ENCODE measurements around the genes USP17L22 and SLC2A9.

GRCh38 chr4:9122677-9123064 lies 47.5 kb upstream of the FAM90A26 start:
- PRO-cap: no peak

DNA sequence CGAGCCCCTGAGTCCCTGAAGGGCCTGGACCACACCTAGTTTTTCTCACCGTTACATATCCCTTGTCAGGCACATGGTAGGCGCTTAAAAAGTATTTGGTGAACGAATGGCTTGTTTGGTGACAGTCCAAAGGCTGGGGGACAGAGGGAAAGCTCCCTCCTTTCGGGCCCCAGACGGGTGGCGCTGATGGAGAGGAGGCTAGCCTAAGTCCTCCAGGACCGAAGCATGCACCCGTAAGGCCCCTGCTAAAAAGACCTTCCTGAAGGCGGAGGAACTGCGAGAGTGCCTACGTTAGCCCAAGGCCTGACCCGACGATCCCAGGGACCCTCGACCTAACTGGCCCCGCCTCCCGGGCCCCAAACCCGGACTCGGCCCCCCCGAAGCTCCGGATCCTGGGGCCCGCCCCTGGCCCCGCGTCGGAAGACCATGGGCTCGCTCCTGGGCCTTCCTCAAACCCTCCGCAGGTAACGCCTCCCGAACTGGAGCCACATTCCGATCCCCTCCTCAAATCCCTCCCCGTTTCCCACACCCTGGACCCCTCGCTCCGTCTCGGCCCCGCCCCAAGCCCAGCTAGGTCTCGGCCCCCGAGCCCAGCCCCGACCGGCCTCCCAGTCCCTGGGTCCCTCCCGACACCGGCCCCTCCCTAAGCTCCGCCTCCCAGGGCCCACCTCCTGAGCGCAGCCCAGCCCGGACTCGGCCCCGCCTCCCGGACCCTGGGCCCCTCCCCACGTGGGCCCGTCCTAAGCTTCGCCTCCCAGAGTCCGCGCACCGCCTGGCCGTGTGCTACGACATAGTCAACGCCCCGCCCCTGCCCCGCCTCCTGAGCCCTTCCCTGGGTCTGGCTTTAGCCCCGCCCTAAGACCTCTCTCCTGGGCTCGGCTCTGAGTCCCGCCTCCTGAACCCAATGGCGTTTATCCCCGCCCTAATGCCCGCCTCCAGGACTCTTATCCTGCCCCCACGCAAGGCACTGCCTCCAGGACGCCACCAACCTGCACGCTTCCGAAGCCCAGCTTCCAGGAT lies 17.9 kb upstream of the FAM90A26 start:
- PRO-cap: unidirectional peak, minus-strand start at position 334 of the sequence; unidirectional peak, minus-strand start at position 617 of the sequence

GRCh38 chr4:9267283-9267902 lies at the start of gene USP17L22:
Gene USP17L22, plus strand, starts transcription at chr4:9267619.
- PRO-cap: no peak

DNA sequence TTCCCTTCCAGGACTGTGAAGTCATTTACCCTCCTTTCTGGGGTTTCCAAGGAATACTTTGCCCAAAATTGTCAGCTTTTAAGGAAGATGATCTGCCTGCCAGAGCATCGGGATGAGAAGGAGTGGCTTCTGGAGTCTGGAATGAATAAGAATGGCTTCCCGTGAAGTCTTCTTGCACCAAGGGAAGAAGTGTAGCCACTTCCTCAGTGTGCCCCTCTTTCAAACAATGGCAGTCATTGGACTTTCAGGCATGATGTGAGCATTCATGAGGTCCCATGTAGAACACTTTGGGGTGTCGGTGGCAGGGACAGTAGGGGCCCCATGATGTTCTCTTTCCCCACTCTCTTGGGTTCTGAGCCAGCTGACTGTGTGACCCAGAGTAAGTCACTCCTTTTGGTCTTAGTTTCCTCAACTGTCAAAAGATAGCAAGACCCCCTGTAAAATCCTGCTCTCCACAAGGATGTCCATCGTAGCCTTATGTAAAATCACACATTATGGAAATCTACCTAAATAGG lies 115.7 kb downstream of the SLC2A9 start:
- PRO-cap: no peak

DNA sequence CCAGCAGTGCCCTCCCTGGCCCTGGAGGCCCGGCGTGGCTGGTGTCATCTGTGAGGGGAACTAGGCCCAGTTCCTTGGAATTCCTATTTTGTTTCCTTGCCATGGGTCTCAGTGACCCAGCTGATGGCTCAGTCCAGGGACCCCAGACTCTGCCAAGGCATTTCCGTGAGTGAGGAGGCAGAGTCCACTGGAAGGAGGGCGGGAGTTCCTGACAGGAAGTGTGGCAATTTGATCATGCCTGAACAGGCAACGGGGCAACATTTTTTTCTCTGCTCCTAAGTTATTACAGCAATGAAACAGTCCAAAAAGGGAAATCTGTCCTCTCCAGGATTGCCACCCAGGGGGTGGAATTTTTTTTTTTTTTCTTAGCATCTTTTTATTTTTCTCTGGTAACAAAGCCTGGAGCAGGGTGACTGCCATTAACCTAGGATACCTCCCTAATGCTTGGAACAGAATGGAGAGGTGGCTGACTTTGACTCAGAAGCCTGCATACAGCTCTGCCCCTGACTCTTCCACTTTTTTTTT lies at the start of gene SLC2A9:
Gene SLC2A9, minus strand, starts transcription at position 171 of the 525 bp plus-strand sequence.
- PRO-cap: no peak

DNA sequence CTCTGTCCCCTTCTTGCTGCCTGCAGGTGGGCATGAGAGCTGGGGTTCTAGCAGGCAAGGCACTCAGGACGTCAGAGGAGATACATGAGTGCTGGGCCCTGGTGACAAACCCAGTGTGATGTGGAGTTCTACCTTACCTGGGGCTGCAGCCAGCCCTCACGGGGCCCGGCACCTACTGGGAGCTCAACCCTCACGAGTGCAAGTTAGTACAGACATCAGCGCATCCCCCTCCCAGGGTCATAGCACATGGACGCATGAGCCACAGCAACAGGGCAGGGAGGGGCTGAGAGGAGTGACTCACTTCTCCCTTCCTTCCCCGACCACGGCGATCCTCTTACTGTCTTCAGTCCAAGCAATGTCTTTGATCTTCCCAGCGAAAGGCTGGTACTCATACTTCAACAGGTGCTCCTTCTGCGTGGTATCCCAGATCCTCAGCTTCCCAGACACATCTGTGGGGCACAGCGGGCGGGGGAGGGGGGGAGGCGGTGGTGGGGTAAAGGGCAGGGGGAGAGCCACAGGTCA lies 17.8 kb downstream of the WDR1 start:
- PRO-cap: no peak

- PRO-cap: no peak
Observed at GRCh38 chr4:10107081-10107515, 9.5 kb downstream of the WDR1 start.

GRCh38 chr4:10110701-10111709 lies 5.6 kb downstream of the WDR1 start:
- PRO-cap: no peak

GRCh38 chr4:10172838-10173307 lies 56.3 kb upstream of the WDR1 start:
- PRO-cap: no peak

- PRO-cap: no peak
Observed at GRCh38 chr4:10173308-10173906, 56.8 kb upstream of the WDR1 start.

- PRO-cap: no peak
Observed at GRCh38 chr4:11149551-11150016, 279.1 kb downstream of the HS3ST1 start.

- PRO-cap: no peak
Observed at GRCh38 chr4:13601474-13602486, 25.7 kb downstream of the BOD1L1 start.

DNA sequence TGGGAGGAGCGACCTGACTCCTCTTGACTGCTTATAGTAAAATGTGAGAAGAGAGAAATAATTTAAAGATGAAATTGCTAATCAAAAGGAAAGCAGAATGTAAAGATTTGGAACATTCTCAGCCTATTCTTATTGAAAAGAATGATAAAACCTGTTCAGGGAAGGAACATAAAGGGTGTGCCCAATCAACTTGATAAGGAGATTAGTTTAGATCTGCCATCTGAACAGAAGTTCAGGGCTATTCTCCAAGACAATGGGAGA lies 228.6 kb upstream of the BOD1L1 start:
- PRO-cap: no peak

DNA sequence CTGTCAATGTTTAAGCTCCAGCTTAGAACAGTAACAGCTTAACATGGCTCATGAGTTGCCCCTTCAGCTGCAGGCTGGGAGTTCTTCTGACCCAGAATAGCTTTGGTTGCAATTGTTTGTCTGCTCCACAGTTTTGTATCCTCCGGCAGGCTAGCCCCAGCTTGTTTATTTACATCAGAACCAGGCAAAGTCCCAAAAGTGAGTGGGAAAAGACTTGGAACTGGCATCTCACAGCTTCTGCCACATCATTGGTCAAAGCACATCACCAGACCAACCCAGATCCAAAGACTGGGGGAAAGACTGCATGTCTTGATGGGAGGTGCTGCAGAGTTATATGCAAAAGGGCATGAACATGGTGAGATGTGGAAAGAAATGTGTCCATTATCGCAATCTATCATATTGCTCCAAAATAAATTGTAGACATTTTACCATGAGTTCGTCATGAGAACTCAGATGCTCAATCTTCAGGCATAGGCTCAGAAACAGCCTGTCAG lies 231.1 kb upstream of the CPEB2 start:
- PRO-cap: no peak

DNA sequence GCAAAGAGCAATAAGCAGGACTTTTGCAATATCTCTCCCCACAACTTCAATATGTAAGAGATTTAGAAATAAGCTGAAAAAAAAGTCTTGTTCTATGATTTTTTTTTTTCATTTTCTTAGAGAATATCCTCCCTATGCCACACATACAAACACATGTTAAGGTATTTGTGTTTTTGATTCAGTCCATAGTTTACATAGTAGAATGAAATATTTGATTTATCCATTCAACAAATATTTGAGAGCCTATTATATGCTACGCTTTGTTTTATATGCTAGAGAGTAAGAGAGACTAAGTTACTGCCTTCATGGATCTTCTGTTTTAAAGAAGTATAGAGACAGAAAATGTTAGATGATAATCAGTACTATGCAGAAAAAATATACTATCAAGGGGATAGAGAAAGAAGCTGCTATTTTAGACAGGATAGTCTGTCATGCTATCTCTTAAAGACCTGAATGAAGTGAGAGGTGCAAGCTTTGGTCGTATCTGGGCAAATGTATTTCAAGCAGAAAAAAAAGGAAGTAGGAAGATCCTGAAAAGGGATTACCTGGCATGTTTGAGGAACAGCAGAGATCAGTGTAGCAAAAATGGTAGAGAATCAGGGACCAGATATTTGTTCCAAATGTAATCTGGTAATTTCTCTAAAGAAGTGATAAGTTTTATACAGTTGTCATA lies 26.1 kb downstream of the CPEB2 start:
- PRO-cap: no peak

DNA sequence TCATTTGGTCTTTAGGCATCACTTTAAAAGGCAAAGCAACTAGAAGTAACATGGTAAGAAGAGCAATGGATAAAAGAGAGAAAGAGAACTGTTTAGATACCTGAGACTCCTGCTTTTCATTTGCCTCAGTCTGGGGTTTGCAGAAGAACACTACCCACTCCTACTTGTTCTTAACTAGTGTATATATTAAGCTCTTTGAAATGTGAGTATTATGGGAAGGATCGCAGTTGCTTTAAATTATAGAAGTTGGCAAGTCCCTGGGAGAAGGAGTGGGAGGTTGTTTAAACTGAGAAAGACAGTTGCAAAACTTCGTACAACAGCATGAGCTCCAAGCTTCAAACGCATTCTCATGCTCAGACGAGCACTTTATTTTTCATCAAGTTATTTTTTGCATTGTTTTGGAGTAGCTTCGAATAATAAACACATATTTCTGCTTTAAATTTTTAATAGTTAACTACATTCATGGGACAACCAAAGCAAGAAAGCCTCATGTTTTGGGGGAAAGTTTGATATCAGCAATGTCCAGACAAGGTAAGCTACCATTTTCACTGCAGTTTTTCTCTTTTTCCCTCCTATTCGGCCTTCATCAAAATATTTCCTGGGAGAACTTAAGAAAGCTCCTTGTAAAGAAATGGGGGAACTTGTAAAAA lies 88.0 kb upstream of the C1QTNF7 start:
- PRO-cap: no peak

- PRO-cap: no peak
Observed at GRCh38 chr4:15385977-15386455, 41.8 kb upstream of the C1QTNF7 start.

DNA sequence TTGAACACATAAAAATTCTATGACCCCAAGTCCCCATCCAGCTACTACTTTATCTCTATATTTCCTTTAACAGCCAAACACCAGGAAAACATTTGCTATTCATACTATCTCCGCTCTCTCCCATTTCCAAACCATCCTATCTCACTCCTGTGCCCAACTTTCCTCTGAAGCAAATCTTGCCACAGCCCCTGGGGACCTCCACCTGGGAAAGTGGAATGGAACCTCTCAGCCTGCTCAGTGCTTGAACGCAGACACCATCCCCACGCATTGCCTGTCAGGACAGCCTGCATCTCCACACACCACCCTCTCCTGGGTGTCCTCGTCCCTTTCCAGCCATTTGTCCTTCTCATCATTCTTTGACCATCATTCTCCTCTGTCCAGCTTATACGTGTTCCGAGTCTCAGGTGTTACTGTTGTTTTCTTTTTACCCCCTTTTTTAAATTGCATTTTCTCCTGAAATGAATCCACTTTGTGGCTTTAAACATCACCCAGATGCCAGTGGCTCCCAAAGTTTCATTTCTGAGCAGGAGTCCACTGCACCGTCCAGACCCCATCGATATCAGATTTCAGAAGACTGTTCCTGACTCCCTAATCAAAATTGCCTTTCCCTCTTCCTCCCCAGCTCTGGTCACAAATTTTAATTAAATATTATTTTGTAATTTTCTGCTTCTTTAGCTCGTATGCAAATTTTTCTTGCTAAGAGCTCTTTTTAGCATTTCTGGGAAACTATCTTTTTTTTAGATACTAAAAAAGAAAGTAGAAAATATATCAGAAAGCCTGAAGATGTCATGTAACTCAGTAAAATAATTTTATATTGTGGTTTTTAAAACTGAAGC lies 61.6 kb downstream of the CC2D2A start:
- PRO-cap: no peak

GRCh38 chr4:15714768-15715097 lies 11.9 kb downstream of the BST1 start:
- PRO-cap: no peak

DNA sequence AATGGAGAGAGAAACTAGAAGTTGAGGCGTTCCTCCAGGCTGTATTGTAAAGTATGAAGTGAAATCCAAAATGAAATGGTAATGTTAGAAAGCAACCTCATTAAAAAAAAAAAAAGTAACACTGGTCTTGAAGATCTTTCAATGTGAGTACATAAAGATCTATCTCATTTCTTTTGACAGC lies 1.5 kb downstream of the CD38 start:
- PRO-cap: no peak